AG04449 (cell line): ENCODE results near the genes TMEM185A, MTMR1, MAGEA3, MAGEA2 and MAGEA6.

GRCh38 chrX:148380483-148381042, 119.9 kb upstream of the AFF2 start:
- RRBS = no CpG with 5 or more reads among the region's 4 CpGs

DNA sequence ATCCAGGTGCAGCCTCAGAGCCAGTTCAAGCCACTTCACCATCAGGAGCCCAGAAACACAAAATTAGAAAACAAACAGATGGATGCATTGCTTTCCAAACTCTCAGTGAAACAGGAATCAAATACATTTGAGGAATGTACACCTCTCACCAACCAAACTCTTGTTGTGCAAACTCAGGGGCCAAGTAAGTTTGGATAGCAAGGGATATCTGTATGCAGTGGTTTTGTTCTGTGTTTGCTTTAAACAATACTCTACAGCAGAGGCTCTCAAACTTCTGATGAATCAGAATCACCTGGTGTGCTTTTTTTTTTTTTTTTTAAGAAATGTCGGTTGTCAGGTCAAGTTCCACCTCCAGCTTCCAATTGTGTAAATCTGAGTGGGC, 9.9 kb downstream of the IDS start:
- RRBS = no CpG with 5 or more reads among the region's 1 CpG

DNA sequence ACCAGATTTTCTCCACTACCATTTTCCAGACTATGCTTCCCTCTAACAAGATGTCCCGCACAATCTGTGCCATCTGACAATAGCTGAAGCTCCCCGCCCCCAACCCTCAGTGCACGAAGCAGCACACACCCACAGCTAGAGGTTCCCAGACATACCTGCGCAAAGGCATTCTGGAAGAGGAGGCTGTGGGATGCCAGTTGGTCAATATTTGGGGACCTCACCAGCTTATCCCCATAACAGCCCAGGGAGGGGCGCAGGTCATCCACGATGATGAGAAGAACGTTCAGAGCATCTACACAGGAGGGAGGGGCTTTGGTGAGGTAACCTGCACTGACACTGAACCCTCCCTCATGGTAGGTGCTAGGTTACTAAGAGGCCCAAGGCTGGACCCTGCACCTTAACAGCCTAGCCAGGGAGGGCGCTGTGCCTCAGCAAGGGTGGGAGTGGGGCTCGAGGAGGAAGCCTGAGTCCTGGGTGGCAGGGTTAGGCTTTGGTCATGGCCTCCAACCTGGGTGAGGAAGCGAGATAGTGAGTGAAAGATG, 1.0 kb downstream of the IDS start:
- RRBS = no CpG with 5 or more reads among the region's 10 CpGs

GRCh38 chrX:149631519-149632310, at the start of gene TMEM185A:
TSS of gene TMEM185A (minus strand) at chrX:149631792.
- RRBS = 2% methylated on average over 11 of the region's 74 CpGs

DNA sequence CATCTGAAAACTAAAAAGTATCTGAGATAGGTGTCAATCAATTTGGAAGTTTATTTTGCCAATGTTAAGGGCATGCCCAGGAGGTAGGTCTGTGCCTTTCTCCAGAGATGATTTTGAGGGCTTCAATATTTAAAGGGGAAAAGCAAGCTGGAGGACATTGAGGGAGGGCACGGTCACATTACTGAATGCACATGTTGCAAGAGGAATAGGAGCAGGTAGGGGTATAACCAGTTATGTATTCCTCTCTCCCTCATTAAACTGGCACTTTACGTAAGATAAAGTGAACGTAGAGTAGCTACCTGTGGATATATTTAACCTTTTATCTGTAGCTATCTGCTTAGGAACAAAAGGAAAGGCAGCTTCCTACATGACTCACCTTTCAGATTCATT, 36.6 kb downstream of the MAGEA9 start:
- RRBS = no CpG with 5 or more reads among the region's 3 CpGs

- RRBS = no CpG with 5 or more reads among the region's 19 CpGs
These were observed 48.6 kb downstream of the MAGEA9 start for GRCh38 chrX:149830096-149830866.

DNA sequence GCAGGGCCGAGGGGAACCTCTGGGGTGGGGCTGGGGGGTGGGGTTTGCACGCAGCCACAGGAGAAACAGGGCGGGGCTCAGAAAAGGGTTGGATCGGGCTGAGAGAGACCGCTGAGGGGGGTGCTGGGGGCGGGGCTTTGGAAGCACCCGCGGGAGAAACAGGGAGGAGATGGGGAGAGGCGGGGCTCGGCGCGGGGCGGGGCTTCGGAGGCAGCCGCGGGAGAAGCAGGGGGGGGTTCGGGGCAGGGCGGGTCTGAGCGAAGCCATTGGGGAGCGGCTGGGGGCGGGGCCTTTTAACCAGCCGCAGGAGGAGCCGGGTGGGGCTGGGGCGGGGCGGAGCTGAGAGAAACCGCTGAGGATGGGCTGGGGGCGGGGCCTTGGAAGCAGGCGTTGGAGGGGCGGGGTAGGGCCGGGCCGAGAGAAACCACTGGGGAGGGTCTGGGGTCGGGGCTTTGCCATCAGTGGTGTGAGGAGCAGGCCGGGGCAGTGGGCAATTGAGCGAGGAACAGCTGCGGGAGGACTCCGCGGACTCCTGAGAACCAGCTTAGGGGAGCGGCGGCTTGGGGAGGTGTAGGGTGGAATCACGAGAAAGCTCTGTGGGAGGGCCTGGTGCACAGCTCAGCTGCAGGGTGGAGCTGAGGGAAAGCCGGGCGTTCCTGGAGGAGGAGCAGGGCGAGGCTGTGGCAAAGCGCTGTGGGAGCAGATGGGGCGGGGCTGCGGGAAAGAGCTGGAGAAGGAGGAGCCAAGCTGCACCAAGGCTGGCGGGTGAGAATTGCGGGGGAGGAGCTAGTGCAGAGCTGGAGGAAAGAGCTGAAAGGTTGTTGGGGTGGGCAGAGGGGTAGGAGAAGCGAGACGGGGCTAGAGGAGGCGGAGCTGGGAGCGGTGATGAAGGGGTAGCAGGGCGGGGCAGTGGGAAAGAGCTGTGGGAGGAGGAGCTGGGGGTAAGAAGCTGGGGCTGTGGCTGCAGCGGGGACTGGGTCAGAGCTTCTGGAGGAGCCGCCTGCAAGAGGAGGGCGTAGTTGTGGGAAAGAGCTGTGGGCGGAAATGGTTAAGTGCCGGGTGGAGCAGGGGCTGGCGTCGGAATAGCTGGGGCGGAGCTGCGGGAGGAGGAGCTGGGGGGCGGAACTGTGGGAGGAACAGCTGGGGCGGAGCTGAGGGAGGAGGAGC, 1.4 kb upstream of the EOLA2 start:
- RRBS = under 1% methylated on average over 9 of the region's 64 CpGs

DNA sequence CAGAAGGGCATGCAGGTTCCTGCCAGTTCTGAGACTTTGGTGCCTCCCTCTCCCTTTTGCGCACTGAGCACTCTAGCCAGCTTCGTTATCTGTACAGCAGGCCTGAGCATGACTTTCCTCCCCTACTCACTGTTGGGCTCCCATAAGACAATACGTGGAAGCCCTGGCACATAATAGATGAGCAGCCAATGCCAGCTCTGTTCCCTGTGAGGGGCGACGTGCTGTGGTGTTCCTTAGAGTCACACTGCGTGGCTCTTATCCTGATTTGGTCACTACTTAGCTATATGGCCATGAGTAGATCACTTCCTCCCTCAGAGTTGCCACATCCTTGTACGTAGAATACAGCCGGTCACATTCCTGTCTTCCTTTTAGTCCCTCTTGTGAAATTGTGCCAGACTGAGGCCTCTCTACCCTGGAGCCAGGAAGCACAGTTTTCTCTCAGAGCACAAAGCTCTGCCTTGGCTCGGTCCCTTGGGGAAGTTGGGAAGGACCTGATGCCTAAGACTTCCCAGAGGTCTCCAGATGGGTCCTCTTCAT, 160.4 kb upstream of the MAMLD1 start:
- RRBS = no CpG with 5 or more reads among the region's 9 CpGs

DNA sequence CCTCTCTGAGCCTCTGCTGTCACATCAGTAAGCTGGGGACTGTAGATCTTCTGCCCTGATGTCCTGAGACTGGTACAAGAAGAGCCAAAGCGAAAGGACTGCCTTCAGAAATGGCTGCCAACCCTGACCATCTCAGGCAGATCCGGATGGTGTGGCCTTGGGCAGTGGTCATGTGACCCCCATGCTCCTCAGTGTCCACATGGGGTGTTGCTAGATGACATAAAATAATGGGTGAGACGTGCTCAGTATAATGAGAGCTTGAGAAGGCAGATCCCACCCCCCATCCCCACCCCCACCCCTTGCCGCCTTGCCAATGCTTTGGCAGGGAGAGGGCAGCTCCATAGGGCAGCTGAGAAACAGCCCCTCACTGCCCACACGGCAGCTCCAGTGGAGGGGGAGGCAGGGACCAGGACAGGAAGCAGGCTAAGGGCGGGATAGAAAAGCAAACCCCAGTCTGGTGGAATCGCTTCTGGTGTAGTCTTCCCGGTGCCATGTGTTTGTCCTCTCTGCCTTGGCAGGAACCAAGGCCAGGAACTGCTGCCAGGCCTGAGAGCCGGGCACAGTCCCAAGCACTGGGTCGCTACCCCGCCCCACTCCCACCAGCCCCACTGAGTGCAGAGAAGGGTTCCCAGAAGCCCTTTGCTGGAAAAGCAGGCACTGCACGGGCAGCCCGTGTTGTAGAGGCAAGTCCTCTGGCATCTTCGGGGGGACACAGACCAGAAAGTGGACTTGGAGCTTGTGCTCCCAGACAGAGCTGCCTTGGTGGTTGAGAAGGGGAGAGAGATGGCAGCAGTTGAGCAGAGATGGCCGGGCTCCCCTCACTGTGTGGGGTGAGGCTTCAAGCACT, 60.1 kb upstream of the MTM1 start:
- RRBS = 52% methylated on average over 1 of the region's 15 CpGs

GRCh38 chrX:150517396-150517857, 51.0 kb upstream of the MTM1 start:
- RRBS = no CpG with 5 or more reads among the region's 3 CpGs

GRCh38 chrX:150693084-150694162, at the start of gene MTMR1:
TSS of gene MTMR1 (plus strand) at chrX:150693396.
- RRBS = 2% methylated on average over 33 of the region's 112 CpGs

DNA sequence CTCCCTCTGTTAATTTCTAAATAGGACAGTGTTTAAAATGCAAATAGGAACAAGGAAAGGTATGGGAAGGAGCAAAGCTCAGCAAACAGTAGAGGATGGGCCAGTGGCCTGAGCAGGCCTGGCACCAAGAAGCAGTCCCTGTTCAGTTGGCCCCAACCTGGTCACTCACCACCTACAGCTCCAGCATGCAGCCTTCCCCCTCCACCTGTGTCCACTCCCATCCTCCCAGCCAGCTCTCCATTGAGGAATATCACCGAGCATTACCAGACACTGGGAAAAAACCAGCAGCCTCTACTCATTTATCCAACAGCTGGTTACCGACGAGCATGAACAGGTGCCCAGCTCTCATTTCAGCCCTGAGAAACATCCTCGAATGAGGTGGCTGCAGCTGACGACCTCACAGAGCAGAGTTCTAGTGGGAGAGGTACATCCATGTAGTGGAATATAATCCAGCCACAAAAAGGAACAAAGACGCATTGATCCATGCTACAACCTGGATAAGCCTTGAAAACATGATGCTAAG, 25.6 kb downstream of the CD99L2 start:
- RRBS = no CpG with 5 or more reads among the region's 6 CpGs

DNA sequence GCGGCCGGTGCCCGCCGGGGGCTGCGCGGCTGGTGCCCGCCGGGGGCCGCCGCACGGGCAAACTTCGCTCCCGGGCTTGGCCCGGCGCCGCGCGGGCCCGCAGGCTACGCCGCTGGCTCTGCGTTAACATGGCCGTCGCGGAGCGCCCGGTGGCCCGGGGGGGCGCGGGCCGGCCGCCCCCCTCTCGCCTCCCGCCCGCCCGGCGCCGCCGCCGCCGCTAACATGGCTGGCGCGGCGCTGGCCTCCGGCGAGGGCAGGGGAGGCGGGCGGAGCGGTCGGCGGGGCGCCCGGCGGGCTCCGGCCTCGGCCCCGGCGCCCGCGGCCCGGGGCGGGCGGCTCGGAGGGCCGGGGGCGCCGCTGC, 690 bp downstream of the HMGB3 start:
- RRBS = 1% methylated on average over 37 of the region's 67 CpGs

GRCh38 chrX:151704204-151704759, 9.0 kb downstream of the PRRG3 start:
- RRBS = no CpG with 5 or more reads among the region's 10 CpGs

- RRBS = no CpG with 5 or more reads among the region's 25 CpGs
These were observed at the start of gene MAGEA3 for GRCh38 chrX:152698400-152698931. TSS of gene MAGEA3 (plus strand) at chrX:152698794.

DNA sequence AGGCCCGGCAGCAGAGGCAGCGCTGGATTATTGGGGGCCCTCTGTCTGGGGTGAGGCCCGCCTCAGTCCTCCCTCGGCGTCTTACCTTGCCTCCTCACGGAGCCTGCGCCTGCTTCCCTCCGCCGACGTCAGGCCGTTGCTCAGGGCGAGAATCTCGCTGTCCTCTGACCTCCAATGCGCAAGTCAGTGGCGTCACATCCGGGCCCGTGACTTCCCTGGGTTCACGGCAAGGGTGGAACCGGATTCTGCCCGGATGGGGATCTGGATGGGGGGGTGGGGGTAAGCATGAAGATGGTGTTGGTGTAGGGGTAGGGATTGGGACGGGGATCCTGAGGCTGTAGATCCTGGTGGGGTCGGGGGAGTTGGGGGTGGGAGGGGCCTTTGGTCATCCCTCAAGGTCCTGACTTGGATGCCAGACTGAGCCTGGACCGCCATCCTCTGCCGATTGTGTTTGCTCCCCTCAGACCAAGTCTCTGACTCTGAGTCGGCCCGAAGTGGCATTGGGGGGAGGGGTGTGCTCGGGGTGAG, at the start of gene MAGEA2:
MAGEA2 (minus strand) TSS at position 140 of the 528 bp plus-strand sequence.
- RRBS = no CpG with 5 or more reads among the region's 27 CpGs

DNA sequence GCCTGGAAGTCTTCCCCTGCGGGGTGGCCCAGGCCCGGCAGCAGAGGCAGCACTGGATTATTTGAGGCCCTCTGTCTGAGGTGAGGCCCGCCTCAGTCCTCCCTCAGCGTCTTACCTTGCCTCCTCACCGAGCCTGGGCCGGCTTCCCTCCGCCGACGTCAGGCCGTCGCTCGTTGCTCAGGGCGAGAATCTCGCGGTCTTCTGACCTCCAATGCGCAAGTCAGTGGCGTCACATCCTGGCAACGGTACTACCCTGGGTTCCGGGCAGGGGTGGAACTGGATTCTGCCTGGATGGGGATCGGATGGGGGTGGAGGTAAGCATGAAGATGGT, at the start of gene MAGEA6:
MAGEA6 (minus strand) TSS at position 151 of the 331 bp plus-strand sequence.
- RRBS = no CpG with 5 or more reads among the region's 20 CpGs

DNA sequence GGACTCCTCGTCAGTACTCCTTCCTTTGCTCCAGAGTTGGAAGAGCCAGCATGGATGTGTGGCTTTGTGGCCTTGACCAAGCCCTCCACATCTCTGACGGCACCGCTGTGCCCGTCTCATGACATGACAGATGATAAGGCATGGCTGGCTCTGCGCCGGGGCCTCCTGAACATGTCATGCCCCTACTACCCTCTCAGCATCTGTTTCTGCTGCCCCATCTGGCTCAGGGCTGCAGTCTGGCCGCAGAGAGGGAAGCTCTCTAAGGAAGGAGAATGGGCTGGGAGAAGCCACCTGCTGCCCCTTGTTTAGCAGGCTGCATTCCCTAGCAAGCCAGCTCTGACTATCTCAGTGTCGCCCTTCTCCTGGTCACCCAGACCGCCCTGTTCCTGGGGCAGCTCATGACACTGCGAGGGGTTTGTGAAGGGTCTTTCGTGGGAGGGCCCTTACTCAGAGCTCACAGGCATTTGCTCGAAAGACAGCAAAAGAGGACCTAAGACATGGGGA, 7.2 kb downstream of the ZNF185 start:
- RRBS = no CpG with 5 or more reads among the region's 12 CpGs

- RRBS = no CpG with 5 or more reads among the region's 4 CpGs
These were observed 5.3 kb downstream of the PNMA5 start for GRCh38 chrX:152988619-152989089.